Vagina (tissue), 1 donor: ENCODE results near the genes THOC2, TEX13D and ACTRT1.

GRCh38 chrX:119101467-119101905 is 26.1 kb downstream of the KIAA1210 start:
- PRO-cap = no peak
- RAMPAGE, long total RNA = no peak

GRCh38 chrX:119243487-119244150 is 7.5 kb downstream of the PGRMC1 start:
- PRO-cap = no peak
- RAMPAGE, long total RNA = no peak

GRCh38 chrX:119363465-119363829 is 35.7 kb upstream of the SLC25A43 start:
- PRO-cap = no peak
- RAMPAGE, long total RNA = no peak

DNA sequence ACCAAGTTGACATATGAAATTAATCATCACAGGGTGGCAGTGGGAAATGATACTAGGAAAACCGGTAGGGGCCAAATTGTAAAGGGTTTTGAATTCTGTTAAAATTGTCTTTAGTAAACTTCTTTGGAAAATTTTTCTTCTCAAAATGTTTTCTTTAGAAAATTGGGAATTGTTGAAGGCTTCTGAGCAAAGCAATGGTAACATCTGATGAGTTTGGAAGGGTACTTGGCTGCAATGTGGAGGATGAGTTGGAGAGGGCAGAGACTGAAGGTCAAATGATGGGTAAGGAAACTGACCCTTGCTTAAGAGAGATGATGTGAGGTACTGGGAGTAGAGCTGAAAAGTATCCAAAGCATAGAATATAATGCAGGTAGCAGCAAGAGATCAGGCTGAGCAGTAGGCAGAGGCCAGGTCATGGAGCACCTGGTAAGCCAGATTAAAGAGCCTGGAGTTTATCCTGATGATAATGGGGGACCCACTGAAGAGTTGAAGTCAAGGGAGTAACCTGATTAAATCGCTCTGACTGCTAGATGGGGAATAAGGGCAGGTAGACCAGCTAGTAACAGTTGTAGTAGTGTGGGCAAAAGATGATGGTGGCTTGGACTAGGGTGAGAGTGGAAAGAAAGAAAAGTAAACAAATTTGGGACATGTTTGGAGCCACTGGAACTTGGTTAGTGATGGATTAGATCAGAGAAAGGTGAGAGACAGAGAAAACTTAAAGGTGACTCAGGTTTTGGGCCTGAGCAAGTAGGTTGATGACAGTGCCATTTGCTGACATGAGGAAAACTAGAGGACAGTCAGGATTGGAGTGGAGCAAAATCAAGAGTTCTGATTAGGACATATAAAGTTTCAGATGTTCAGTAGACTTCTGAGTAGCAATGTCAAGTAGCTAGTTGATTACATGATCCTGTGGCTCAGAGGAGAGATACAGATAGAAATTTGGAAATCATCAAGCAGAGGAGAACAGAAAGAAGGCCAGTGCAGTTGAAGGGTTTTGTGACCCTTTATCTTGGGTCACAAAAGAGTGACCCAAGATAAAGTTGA is 34.5 kb upstream of the SLC25A5 start:
- PRO-cap = no peak
- RAMPAGE, long total RNA = no peak

GRCh38 chrX:119501626-119502248 is 33.5 kb downstream of the SLC25A5 start:
- PRO-cap = no peak
- RAMPAGE, long total RNA = no peak

DNA sequence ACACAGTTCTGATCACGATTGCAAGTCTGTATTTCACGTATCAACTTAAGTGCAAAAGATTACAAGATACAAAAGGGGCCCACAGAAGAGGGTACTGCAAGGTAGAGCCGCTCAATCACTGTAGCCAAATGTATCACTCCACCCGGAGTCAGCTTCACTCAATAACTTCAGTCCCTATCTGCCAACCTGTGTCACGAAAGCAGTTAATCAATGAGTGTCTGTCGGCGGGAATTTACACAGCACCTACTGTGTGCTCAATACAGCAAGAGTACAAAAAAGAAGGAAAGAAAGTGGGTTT is 32.5 kb downstream of the UBE2A start:
- PRO-cap = no peak
- RAMPAGE, long total RNA = no peak

DNA sequence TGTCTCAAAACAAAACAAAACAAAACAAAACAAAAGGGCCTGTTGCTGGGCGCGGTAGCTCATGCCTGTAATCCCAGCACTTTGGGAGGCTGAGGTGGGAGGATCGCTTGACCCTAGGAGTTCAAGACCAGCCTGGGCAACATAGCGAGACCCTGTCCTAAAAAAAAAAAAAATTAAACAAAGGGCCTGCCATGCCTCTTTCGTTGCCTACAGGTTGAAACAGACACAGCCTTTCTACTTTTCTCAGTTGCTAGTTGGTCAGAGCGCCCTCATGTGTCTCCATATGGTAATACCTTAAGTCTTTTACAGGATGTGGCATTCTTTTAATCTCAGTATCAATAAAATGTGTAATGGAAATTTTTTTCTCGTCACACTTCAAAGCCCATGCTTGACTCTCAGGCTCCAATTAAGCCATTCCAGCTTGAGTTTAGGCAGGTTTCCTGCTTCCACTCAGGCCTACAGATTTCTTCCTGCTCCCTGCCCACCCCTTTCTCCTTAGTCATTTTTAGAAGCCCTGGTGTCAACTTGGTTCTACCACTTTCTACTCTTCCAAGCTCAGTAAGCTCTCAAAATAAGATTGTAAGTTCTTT is 4.7 kb upstream of the SOWAHD start:
- PRO-cap = no peak
- RAMPAGE, long total RNA = no peak

DNA sequence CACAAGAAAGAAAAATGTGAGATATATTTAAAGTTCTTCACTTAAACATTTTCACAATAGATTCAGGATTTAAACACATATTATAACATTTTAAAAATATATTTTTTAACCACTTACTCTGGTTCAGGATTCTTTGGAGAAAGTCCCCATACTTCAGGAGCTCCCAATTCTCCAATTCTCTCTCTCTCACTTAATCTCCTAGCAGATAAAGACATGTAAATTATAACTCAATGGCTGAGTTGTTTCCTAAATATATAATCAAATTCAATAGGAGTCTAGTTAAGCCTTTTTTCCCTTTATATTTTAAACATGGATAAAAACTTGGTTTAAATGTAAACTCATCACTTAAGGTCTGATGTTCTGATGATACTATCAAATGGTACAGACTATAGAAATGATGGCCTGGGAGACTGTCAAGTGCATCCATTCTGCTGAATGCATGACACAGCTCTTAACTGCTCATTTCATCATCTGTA is 4.9 kb downstream of the NKAP start:
- PRO-cap = no peak
- RAMPAGE, long total RNA = start-site peak on the minus strand centred at position 169 of the sequence, 10 bp wide, 15 reads

- PRO-cap = no peak
- RAMPAGE, long total RNA = no peak
These were observed 14.3 kb upstream of the RHOXF2 start for GRCh38 chrX:120143718-120144885.

DNA sequence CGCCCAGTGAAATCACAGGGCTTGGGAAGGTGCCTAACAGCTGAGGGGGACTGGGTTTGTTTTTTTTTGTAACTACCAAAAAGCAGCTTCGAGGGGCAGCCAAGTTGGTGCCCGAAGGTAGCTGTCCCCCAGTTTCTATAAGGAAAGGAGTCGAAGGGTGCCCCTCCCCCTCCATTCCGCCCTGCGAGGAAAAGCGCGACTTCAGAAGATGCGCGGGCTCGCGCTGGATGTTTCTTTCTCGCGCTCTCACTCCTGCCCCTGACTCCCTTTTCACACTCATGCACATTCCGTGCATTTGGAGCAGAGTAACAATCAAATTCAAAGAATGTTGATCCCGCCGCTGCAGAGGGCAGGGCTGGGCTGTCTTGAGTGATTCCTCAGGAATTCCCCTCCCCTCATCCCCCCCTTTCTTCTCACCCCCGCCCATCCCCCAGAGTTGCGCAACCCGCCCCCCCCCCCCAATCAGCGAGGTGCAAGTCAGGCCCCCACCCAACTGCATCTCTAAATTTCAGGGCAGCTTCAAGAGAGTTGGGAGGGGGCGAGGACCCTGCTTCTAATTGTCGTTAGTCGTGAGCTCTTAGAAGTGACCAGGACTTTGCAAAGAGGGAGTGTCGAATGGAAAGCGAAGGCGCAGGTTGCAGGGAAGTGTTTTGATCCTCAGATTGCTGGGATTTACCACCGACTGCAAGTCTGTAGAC is 830 bp downstream of the TMEM255A start:
- PRO-cap = no peak
- RAMPAGE, long total RNA = no peak

GRCh38 chrX:120485545-120486750 is 16.9 kb upstream of the LAMP2 start:
- PRO-cap = unidirectional peak, plus-strand start at chrX:120485801; bidirectional peak, plus-strand start at chrX:120485983, minus-strand start at chrX:120485893
- RAMPAGE, long total RNA = no peak

GRCh38 chrX:123514136-123514626 is 218.7 kb downstream of the THOC2 start:
- PRO-cap = no peak
- RAMPAGE, long total RNA = start-site peak on the minus strand at chrX:123514505-123514536, 20 reads

- PRO-cap = bidirectional peak, plus-strand start at chrX:123733152, minus-strand start at chrX:123733034
- RAMPAGE, long total RNA = start-site peak on the minus strand at chrX:123733029-123733038, 219 reads
These were observed at the start of gene THOC2 for GRCh38 chrX:123732044-123733414. THOC2 (minus strand) TSS chrX:123733052.

DNA sequence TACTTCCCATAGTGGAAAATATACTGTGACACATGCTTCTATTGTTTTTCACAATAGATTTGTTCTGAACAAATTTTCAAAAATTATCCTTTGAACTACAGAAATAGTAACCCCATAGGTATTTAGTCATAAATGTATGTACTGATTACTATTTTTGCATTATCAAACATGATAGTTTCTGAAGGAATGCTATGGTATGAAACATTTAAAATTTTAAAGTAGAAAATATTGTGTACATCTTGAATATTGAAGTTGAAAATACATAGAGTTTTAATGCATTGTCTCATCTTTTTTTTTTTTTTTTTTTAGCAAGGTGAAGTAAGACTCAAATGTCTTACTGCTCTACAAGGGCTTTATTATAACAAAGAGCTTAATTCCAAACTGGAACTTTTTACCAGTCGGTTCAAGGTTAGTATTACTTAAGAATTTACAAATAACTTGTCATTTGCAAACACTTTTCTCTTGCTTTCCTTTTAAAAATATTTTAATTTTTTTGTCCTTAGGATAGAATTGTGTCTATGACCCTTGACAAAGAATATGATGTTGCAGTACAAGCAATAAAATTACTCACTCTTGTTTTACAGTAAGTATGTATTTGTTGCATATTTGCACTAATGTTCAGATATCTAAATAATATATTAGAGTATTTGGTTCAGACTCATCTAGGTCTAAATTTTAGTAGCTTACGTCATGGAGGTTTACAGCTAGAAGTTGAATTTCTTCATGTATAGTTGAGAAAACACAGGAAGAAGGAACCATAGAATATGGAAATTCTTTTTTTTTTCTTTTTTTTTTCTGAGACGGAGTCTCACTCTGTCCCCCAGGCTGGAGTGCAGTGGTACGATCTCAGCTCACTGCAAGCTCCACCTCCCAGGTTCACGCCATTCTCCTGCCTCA is 89.6 kb downstream of the STAG2 start:
- PRO-cap = no peak
- RAMPAGE, long total RNA = no peak

GRCh38 chrX:124332306-124332983 is at the start of gene TEX13D:
TEX13D (plus strand) TSS chrX:124332660.
- PRO-cap = no peak
- RAMPAGE, long total RNA = no peak

DNA sequence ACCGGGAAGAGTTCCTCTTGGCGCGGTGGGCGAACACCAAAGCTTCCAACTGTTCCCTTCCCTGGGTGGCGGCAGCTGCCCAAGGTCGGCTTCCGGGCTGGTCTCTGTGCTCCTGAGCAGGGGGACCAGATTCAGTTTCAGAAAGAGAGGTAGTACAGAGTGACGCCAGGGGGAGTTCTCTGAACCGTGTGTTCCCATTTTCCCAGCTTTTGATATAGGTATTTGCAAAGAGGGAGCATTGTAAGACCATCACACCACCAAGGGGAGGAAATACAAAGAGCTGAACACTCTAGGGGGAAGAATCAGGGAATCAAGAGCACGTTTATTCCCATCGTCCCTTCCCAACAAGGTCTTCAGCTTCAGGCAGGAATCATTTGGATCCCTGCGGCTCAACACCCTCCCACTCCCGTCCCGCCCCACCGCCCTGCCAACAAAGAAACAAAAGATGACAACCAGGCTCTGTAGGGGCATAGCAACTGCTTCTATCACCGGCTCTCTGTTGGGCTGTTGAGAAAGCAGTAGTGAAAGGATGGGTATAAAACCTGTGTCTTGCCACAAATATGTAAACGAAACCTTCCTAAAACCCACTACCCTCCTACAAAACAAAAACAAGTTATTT is 113.5 kb upstream of the TEX13C start:
- PRO-cap = no peak
- RAMPAGE, long total RNA = no peak

GRCh38 chrX:125394429-125394851 is 74.8 kb downstream of the TEX13C start:
- PRO-cap = no peak
- RAMPAGE, long total RNA = no peak

GRCh38 chrX:126835917-126836494 is 16.5 kb downstream of the PRR32 start:
- PRO-cap = no peak
- RAMPAGE, long total RNA = no peak

GRCh38 chrX:128052250-128052620 is at the start of gene ACTRT1:
ACTRT1 (minus strand) TSS chrX:128052403.
- PRO-cap = no peak
- RAMPAGE, long total RNA = no peak

DNA sequence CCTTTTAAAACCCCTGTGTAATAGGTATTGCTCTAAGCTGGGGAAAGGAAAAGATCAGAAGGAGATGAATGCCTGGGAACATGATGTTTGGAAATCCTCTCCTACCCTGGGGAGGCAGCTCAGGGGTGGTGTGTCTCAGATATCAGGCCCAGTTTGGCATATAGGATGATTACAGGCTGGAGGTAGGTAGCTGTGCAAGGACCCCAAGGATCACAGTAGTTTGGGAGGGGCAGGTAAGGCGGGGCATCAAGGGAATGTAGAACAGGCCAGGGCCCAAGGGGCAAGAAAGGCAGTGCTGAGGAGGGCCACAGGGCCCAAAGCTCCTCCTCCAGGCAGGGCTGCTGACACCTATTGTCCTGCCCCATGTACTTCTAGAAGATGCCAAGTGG is 17.6 kb downstream of the SASH3 start:
- PRO-cap = no peak
- RAMPAGE, long total RNA = no peak